AG04450 (cell line): ENCODE measurements around the gene PLEKHG4B.

GRCh38 chr5:14594-14948 is 77.4 kb upstream of the PLEKHG4B start:
- CAGE, long polyA plus RNA = no peak
- RRBS = no CpG with 5 or more reads among the region's 2 CpGs

DNA sequence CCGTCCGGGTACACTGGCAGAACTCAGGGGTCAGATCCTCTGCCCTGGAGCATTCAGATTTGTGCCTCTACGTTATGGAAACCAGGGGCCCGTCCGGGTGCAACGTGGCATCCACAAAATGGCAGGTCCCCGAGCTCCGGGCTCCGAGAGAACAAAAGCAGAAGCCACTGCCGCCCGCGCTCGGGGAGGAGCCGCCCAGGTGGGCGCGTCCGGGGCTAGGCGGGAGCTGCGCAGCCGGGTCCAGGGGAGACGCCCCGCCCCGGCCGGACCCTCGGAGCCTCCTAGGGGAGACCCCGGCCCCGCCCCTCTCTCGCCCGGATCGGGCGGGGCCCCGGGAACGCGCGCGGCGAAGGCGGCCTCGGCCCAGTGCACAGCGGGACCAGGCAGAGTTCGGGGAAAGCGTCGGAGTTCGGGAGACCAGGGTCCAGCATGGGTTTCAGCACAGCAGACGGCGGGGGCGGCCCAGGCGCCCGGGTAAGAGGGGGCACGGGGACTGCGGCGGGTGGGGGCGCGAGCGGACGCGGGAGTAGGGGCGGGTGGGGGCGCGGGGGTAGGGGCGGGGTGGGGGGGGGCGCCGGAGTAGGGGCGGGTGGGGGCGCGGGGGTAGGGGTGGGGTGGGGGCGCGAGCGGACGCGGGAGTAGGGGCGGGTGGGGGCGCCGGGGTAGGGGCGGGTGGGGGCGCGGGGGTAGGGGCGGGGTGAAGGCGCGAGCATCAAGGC is at the start of gene PLEKHG4B:
PLEKHG4B (plus strand) TSS at position 366 of the 719 bp plus-strand sequence.
- CAGE, long polyA plus RNA = no peak
- RRBS = 5% methylated on average over 19 of the region's 80 CpGs

GRCh38 chr5:190398-190973 is 809 bp upstream of the LRRC14B start:
- CAGE, long polyA plus RNA = no peak
- RRBS = no CpG with 5 or more reads among the region's 12 CpGs

- CAGE, long polyA plus RNA = no peak
- RRBS = 46% methylated on average over 4 of the region's 19 CpGs
Observed at GRCh38 chr5:395081-395794, 47.7 kb upstream of the EXOC3 start.

- CAGE, long polyA plus RNA = no peak
- RRBS = 98% methylated on average over 3 of the region's 35 CpGs
Observed at GRCh38 chr5:463687-464672, 21.0 kb downstream of the EXOC3 start.

DNA sequence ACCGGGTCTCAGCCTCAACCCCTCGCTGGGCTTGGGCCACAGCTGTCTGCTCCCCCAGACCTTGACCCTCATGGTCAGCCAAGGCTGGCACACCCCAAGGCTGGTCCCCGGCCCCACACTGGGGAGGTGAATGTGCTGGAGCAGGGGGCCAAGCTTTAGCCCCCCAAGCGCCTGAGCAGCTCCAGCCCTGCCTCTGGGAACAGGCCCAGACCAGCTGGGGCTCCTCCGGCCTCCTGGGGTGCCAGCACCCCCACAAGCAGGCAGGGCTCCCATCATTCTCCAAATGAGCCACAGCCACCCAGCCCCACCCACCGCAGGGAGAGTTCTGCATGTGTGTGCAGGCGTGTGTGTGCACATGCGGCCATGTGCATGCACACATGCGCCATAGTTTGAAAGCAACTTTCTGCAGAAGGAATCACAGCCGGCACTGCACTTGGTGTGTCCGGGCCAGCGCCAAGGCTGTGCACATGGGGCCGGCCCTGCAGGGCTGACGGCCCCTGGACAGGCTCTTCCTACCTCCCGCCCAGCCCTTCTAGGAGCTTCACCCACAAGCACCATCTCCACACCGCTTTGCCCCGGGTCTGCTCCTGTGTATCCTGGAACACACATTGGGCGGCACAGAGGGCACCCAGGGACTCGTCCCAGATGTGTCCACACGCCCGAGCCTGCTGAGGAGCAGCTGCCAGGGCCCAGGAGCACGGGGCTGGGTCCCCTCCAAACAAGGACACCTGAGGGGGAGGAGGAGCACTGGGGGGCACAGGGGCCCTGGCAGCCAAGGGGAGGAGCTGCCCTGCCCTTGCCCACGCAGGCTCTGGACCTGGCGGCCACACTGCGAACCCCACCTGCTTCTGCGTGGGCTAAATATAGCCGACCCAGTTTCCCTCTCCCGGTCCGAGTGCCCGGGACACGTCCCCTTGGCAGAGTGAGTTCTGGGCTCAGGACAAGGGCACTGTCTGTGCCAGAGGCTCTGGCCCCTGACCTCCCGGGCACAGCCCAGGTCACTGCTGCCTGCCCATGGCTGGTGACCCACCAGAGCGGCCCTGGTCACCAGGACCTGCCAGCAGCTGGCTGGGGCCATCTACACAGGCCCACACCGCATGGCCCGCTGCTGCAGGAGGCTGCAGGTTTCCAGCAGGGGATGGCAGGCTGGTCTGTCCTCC is 19.2 kb downstream of the TPPP start:
- CAGE, long polyA plus RNA = no peak
- RRBS = 41% methylated on average over 10 of the region's 35 CpGs

- CAGE, long polyA plus RNA = no peak
- RRBS = no CpG with 5 or more reads among the region's 7 CpGs
Observed at GRCh38 chr5:716541-717178, 23.5 kb upstream of the TPPP start.

DNA sequence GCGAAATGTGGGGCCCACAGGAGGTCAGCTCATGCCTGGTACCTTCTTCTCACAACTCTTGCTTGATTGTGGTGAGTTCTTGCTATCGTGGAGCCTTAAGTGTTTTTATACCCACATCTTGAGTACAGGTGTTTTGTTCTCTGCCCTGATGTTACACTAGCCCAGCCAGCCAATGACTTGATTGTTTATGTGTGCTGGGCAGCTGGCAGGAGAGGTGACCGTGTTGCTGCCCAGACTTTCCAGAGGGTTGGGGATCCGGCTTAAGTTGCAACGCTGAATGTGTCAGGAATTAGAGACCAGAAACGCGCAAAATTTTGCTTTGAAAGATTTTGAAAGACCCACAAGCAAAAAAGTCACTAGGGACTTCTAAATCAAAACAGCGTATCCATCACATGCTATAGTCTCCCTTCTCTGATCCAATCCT is 24.0 kb upstream of the TPPP start:
- CAGE, long polyA plus RNA = no peak
- RRBS = no CpG with 5 or more reads among the region's 8 CpGs

DNA sequence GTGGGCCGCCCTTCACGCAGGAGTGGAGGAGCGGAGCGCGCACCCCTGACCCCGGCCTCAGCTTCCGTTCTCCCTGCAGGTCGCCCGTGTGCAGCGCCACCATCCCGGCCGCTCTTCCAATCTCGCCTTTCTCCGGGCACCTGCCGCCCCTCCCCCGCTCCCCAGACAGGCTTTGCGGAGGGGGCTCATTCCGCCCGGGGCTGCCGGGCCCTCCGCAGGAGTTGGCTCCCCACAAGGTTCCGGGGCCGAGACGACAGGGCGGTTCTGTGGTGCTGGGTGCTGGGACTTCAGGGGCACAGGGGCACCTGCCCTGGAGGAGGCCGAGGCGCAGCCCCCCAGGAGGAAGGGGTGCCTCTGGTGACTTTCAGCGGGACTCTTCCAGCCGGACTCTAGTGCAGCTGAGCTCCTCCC is 810 bp upstream of the ZDHHC11B start:
- CAGE, long polyA plus RNA = no peak
- RRBS = no CpG with 5 or more reads among the region's 29 CpGs

- CAGE, long polyA plus RNA = no peak
- RRBS = no CpG with 5 or more reads among the region's 13 CpGs
Observed at GRCh38 chr5:869580-870165, 18.9 kb upstream of the ZDHHC11 start.

GRCh38 chr5:956858-957212 is 51.8 kb upstream of the NKD2 start:
- CAGE, long polyA plus RNA = no peak
- RRBS = no CpG with 5 or more reads among the region's 6 CpGs

- CAGE, long polyA plus RNA = no peak
- RRBS = 42% methylated on average over 2 of the region's 11 CpGs
Observed at GRCh38 chr5:982431-982787, 26.2 kb upstream of the NKD2 start.

DNA sequence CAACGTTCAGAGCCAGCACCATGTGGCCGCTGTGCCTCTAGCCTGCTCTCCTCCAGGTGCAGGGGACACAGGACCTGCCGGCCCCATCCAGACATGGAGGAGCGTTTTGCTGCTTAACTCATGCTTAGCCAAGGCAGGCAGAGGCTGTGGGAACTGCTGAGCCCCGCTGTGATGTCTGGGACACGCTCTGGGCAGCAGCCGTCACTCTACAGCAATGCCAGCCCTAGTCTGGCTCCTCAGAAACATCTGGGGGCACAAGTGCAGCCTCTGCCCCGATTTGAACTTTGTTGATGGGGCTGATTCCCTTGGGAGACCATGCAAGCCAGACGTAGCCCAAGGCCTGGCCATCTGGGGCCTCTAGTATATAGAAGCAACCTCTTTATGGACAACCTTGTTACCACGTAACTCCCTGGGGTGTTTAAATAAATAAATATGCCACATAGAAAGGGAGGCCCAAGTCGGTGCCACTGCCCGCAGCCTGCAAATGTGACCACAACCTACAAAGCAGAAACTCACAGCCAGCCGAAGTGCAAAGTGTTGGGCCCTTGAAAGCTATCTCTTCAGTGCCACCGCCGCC is 42.1 kb downstream of the NKD2 start:
- CAGE, long polyA plus RNA = no peak
- RRBS = no CpG with 5 or more reads among the region's 15 CpGs

- CAGE, long polyA plus RNA = no peak
- RRBS = no CpG with 5 or more reads among the region's 26 CpGs
Observed at GRCh38 chr5:1075278-1075858, 36.5 kb downstream of the SLC12A7 start.

DNA sequence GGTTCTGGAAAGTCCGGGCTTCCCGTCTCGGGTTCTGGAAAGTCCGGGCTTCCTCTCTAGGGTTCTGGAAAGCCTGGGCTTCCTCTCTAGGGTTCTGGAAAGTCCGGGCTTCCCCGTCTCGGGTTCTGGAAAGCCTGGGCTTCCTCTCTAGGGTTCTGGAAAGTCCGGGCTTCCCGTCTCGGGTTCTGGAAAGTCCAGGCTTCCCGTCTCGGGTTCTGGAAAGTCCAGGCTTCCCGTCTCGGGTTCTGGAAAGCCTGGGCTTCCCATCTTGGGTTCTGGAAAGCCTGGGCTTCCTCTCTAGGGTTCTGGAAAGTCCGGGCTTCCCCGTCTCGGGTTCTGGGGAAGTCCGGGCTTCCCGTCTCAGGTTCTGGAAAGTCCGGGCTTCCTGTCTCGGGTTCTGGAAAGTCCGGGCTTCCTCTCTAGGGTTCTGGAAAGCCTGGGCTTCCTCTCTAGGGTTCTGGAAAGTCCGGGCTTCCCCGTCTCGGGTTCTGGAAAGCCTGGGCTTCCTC is 29.6 kb downstream of the SLC12A7 start:
- CAGE, long polyA plus RNA = no peak
- RRBS = no CpG with 5 or more reads among the region's 25 CpGs

DNA sequence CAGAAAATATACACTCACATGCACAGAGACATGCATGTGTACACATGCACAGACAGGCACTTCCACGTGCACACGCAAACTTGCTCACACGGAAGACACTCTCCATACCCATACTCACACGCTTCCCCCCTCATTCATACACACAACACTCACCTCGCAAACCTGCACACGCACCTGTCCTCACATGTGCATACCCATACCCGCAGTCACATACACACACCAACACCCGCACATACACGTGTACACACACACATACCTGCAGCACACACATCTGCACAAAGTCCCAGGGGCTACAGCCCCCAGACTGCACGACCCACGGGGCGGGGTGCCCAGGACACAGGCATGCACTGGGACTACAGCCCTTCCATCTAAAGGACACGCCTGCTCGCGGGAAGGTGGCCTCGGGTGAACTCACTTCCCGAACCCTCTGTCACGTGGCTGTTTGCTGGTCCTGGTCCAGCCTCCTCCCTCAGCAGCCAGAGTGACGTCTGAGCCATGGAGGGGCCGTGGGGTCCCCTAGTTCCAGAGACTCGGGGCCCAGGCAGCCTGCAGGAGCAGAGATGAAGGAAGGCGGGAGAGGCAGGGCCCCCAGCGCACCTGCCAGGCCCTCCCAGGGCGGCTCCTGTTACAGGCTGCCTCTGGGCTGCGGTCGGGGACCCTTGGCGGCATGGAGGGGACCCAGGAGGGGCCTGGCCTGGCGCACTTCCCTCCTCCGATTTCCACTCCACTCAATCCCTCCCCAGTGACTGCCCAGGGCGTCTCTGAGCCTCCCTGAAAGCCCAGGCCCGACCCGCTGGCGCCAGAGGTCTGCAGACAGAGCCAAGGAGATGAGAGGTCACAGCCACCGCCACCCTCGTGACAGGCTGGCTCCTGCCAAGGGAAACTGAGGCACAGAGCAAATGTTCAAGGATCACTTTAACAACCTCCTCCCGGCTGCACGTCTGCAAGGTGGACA is 8.2 kb downstream of the SLC12A7 start:
- CAGE, long polyA plus RNA = no peak
- RRBS = no CpG with 5 or more reads among the region's 37 CpGs

- CAGE, long polyA plus RNA = no peak
- RRBS = no CpG with 5 or more reads among the region's 17 CpGs
Observed at GRCh38 chr5:1134269-1134871, 22.5 kb upstream of the SLC12A7 start.

DNA sequence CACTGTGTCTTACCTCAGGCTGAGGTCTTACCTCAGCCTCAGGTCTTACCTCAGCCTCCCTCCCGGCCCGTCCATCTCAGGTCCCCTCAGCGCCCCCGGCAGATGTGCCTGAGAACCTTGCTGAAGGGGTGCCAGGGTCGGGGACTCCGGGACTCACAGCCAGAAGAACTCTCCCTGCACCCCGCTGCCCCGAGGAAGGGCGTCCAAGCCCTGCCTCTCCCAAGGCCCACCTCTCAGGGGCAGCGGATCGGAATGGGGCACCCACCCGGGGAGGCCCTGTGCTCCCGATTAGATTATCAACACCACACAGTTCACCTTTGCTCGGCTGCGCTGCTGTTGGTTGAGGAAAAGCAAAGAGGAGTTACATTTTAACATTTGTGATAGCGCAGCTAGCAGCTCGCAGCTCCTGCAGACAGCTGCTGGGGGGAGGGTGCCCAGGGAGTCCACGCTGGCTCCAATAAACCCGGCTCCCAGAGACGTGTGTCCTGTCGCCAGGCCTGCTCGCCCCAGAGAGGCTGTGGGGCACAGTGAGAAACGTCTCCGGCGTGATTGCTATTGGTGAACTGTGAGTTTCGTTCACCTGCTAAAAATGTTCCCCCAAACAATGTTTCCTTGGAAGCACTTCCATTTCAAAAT is 18.7 kb upstream of the SLC6A19 start:
- CAGE, long polyA plus RNA = no peak
- RRBS = 38% methylated on average over 8 of the region's 26 CpGs

DNA sequence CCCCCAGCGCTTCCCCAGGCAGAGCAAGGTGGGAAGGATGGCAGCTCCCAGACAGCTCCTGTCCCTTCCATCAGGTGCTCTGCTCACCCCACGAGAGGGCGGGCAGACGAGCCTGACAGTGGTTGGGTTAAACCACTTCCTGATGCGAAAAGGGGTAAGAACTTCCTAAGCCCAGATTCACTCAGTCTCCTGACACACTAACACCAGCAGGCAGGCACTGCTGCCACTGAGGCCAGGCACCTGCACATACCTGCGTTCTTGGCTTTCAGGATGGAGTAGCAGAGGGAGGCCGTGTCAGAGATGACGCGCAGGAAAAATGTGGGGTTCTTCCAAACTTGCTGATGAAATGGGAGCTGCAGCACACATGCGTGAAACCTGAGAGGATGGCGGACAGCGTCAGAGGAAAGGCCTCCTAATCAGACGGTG is 29.9 kb downstream of the SLC6A18 start:
- CAGE, long polyA plus RNA = no peak
- RRBS = no CpG with 5 or more reads among the region's 13 CpGs

- CAGE, long polyA plus RNA = no peak
- RRBS = no CpG with 5 or more reads among the region's 27 CpGs
Observed at GRCh38 chr5:1336846-1337650, 7.9 kb downstream of the CLPTM1L start.